Measurements from ENCODE around the gene NFATC2.

DNA sequence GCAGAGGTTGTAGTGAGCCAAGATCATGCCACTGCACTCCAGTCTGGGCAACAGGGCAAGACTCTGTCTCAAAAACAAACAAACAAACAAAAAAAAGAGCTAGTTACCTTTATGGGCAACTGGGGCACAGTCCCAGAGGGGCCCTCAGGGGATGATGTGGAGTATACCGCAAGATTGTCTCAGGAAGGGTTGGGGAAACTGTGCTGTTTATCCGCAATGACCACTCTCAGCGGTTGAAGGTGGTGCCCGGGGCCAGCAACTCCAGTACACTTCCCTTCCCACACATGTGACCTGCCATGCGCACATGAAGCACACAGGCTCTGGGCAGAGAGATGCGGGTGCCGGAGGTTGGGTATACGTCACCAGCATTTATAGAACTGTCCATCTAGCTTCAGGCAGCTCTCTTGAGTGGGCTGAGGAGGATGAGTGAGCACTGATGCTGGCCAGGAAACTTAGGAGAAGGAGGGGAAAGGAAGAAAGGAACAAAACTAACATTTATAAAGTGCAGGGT lies 26.8 kb upstream of the PTPN1 start:
- PRO-cap, result bidirectional peak, plus-strand start at position 407 of the sequence, minus-strand start at position 228 of the sequence

DNA sequence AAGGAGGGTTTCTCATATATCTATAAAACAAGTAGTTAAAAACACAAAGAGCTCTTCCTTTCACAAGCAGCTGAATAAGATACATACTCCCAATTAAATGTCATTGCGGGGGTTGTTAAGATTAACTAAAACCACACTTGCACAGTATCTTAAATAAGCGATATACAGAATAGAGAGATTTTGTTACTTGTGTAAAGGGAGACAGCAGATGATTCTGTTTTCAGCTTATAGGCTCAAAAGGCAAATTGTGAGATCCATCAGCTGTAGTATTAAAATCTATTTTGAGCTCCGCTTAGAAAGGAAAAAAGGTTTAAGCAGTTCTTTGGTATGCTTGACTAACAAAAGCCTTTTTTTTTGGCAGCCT lies 1.4 kb downstream of the PTPN1 start:
- PRO-cap, result no peak

DNA sequence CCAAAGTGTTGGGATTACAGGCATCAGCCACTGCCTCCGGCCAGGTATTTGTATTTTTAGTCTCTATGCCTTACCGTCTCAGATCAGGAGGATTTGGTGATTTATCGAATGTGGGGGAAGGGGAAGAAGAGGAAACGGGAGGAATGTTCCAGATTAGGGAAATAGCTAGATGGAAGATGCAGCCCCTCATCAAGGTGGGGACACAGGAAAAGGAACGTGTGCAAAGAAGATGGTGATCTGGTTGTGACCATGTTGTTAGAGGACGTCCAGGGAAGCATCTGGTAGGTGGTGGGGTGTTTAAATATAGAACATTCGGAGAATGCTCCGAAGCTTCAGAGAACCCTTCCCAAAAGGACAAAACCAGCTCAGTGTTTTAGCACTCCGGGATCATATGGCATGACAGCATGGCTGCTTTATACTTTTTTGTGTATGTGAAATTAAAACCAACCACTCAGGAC lies 12.9 kb downstream of the PTPN1 start:
- PRO-cap, result no peak

DNA sequence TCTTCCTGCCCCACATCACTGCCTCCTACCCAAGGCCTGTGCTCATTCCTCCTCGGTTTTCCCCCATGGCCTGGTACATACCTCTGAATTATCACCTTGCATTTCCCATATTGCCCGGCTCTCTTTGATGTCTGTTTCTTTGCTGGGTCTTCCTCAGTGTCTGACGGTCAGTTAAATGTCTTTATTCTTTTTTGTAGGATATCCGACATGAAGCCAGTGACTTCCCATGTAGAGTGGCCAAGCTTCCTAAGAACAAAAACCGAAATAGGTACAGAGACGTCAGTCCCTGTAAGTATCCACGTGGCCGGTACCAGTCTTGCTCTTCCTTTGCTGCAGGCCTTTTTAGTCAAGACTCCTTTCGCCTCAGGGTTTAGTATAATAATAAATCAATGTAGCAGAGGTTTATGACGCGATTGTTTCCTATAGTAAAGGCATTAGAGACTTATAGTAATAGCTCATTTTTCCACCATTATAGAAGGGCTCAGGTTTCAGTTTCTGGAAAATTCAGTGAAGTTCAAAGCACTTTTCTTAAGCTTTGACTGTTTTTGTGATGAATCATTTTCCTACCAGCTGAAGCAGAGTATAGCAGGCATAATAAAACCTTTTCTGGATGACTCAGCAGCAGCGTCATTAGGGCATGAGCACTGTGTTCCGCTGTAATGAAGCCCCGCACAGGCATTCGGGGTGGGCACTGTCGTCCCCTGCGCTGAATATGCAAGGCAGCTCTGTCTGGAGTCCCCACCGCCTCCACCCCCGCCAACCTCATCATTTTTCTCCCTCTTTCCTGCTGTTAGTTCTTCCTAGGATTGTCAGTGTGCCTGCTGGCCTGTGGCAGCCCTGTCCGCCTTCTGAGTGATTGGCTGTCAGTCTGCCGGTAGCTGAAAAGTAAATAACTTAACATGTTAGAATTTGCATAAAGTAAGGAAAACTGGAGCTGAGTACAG lies 51.3 kb downstream of the PTPN1 start:
- PRO-cap, result no peak

DNA sequence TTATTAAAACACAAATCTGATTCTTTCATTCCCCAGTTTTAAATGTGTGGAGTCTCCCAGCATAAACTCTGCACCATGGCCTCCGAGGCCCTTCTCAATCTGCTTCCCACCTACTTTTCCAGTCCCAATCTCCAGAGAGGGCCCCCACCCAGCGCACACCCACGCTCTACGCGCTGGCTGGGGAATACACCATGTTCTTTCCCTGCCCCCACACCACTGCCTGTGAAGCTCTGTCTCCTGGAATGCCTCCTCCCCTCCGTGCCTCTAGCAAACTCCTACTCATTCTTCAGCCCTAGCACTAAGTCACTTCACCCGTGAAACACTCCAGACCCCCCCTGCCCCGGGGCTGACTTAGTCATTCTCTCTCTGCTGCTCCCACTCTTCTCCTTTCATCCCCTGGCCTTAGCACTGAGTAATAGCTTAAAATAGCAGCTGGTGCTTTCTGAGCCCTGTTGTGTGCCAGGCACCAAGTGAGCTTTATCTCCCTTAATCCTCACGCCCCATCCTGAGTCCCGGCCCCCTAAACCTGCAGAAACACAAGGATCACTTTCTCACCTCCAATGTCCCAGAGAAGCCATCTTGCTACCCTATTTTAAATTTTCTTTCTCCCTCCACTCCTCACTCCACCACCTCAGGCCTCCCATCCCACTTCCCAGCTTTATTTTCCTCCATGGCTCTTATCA lies 6.5 kb upstream of the PARD6B start:
- PRO-cap, result bidirectional peak, plus-strand start at position 225 of the sequence, minus-strand start at position 101 of the sequence

DNA sequence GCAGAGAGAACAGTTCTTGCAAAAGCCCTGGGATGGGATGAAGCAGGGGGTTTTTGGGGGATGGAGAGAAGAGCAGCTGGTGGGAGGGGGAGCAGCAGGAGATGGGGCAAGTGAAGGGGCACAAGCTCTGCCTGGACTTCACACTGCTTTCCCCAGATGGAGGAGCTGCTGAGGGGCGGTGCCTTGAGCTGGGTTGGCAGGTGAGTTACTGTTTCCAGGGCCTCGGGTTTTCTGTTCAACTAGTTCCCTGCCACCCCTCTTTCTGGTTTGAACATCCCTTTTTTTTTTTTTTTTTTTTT lies 5.4 kb downstream of the BCAS4 start:
- PRO-cap, result no peak

- PRO-cap, result no peak
Observed at GRCh38 chr20:50837451-50838206, 42.8 kb downstream of the BCAS4 start.

DNA sequence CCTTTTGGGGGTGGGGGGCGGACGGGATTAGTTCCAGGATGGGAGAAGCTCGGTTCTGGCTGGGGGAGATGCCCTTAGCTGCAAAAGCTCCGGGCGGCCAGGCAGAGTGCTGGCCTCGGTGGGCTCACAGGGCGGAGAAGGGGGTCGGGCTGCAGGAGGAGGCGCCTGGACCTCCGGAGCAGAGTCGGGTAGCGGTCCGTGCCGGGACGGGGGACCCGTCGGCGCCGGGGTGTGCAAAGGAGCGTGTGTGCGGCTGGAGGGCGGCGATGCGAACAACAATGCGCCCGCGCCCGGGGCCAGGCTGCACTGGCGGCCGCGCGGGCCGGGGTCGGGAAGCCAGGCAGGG lies 822 bp downstream of the ADNP start:
- PRO-cap, result bidirectional peak, plus-strand start at position 46 of the sequence, minus-strand start outside the sequence; bidirectional peak, plus-strand start outside the sequence, minus-strand start at position 274 of the sequence

GRCh38 chr20:50957296-50958197 lies 785 bp downstream of the DPM1 start:
- PRO-cap, result no peak

DNA sequence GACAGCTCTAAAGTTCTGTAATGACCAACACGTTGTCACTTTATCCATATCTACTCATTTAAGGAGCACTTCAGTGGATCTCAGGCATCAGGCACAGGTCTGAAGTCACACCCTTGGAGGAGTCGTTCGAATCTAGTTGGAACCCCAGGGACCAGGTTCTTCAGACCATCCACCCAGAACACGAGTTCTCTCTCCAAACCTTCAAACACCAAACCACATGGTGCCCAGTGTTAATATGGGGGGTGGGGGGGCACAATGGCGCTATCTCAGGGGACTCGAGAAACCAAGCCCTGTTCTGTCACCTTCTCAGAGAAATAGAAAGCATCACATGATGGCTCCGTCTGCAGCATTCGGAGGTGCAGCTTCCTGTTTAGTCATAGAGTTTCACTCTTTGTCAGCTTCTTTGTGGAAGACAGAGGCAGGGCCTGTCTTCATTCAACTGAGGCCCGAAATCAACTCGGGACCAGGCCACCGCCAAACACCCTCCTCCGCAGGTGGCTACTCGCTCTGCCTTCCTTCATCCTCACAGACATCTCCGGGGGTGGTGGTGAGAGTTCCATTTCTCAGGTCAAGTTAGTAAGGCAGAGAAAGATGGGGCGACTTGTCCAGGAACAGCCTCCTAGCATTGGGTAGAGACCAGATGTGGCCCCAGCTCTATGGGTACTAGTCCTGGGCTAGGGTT lies 142.2 kb downstream of the NFATC2 start:
- PRO-cap, result no peak

GRCh38 chr20:51402141-51402550 lies 140.4 kb downstream of the NFATC2 start:
- PRO-cap, result no peak

- PRO-cap, result no peak
Observed at GRCh38 chr20:51497363-51497909, 45.1 kb downstream of the NFATC2 start.

DNA sequence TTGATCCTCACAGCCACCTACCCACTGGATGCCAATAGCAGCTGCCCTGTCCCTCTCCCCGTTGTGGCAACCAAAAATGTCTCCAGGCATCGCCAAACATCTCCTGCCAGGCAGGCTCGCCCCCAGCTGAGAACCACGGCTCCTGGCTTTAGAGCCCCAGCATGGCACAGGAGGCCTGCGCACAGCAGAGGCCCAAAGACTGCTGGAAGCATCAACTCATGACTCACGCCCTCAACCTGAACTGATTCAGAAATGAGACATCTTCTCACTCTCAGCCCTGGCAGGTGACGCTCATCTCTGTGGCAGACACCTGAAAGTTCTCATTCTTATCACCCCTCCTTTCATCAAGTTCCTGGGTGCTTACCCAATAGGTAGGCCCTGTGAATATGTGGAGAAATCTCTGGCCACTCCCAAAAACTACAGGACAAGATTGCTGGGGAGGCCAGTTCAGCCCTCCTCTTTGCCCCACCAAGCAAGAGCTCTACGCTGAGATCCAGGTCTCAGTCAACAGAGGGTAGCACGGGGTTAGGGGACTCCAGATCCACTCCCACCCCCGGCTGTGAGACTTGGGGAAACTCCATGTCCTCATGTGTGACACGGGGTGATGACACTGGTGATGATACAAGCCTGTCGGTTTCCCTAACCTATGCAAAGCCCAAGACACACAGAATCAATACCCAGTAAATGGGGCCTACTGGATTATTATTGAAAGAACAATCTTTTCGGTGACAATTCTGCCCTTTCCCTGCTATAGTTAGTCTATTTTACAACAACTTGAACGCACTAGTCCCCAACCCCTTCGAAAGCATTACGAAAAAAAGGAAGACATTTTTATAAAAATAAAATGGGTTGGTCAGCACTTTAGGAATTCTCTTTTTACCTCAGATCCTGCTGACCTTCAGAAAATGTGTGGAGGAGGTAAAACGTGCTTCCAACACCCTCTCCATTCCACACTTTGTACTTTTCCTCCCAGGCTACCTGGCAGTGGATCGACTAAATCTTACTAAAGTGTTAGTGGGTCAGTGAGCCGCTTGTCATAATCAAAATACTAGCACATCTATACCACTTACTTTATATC lies 11.1 kb downstream of the NFATC2 start:
- PRO-cap, result no peak

- PRO-cap, result bidirectional peak, plus-strand start at chr20:51542864, minus-strand start at chr20:51542683
Observed at GRCh38 chr20:51541928-51543012, at the start of gene NFATC2. Gene NFATC2 (minus strand): TSS chr20:51542719.

GRCh38 chr20:52945220-52945831 lies 26.8 kb upstream of the TSHZ2 start:
- PRO-cap, result no peak

DNA sequence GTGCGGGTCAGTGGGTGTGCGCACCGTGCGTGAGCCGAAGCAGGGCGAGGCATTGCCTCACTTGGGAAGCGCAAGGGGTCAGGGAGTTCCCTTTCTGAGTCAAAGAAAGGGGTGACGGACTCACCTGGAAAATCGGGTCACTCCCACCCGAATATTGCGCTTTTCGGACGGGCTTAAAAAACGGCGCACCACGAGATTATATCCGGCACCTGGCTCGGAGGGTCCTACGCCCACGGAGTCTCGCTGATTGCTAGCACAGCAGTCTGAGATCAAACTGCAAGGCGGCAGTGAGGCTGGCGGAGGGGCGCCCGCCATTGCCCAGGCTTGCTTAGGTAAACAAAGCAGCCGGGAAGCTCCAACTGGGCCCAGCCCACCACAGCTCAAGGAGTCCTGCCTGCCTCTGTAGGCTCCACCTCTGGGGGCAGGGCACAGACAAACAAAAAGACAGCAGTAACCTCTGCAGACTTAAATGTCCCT lies 89.6 kb downstream of the ZNF217 start:
- PRO-cap, result no peak

DNA sequence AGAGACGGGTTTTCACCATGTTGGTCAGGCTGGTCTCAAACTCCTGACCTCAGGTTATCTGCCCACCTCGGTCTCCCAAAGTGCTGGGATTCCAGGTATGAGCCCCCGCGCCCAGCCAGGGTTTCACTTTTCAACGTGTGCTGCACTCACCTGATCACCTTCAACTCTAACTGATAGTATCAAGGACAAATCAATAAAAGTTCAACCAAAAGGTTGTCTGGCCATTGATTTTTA lies 37.4 kb downstream of the ZNF217 start:
- PRO-cap, result no peak

DNA sequence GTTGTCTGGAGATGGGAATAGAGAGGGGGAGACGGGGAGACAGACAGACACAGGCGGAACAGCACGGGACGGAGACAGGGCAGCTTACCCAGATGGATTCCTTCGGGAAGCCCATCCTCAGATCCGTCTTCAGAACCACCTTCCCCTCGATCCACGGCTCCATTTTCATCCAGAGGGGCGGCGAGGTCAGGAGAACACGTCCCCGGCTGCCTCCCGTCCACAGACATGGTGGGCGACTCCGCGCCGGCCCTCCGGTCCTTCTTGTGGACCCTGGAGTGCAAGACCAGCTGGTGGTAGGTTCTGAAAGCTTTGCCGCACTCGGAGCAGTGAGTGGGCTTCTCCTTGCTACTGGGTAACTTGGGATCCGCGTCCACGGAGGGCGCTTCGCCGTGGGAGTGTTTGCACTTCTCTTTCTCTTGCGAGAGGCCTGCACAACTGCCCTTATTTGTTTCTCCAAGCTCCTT lies 12.2 kb downstream of the ZNF217 start:
- PRO-cap, result no peak

- PRO-cap, result no peak
Observed at GRCh38 chr20:53611234-53612059, 17.8 kb upstream of the ZNF217 start.

DNA sequence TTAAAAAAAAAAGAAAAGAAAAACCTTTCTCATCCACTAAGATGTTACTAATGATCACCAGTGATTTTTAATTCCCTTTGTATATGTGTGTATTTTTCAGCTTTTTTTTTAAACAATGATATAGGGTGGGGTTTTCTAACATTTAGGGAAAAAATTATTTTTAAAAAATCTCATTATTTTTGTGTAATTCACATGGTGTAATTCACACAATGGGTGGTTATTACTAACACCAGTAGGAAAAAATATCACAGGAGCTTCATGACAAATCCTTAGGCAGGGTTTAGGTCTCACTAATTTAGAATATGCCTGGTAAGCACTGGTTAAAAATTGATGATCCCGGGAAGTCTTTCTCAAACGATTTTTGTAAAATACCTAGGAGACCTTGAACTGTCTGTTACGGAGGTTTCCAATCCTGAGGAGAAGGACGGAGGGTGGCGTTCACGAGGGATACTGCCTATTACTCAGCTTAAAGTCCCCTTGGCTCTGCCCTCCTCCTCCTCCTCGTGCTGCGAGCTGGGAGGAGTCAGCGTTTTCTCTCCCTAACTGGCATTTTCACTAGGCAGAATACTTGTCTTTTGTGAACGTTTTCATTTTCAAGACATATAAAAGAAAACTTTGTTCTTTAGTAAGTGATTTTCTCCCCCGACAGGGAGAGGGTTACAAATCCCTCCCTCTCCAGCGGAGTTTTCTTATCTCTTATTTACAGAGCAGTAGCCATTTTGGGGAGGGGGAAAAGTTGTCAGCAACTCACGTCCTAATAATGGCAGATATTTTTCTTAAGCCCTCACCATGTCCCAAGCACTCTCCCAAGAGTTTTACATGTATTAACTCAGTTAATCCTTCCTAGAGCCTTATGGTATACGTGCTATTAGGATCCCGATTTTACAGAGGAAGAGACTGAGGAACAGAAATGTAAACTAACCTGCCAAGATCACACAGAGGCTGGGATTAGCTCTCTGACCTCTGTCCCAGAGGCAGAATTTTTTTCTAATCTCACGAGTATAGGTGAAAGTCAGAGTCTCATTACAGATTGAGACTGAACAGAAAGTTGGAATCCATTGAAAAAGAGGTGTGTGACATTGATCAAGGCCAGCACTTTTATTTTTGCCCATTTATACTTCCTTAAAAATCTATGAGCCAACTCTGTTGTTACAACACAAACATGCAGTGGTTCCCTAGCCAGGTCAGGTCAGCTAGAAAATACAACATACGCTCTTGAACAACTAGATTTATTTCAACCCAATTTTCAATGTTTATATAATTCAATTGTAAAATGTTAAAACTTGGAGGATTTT lies 29.9 kb upstream of the ZNF217 start:
- PRO-cap, result bidirectional peak, plus-strand start at position 717 of the sequence, minus-strand start at position 463 of the sequence